Endodermal cell (in vitro differentiated cells): ENCODE measurements around a stretch of chr7.

DNA sequence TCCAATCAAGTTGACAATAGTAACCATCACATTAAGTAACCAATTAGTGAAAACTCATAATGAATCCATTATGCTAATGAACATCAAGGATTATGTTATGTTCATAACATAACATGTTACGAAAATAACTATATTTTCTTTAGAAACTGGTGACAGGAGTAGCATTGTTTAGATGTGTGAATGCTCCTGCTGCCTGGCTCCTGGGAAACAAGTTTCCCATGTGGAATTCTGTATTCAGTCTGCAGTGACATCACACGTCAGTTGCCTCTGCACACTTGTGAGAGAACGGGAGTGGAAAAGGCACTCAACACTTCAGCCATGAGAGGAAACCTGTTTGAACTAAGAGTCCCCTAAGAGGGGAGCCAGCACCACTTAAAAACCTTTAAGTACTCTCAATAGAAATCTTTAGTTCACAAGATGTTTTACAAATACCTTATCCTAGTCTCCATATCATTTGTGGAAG is 140.3 kb upstream of the FAM20C start:
- PRO-cap, result no peak

- PRO-cap, result no peak
Measured at GRCh38 chr7:62797-63138, 129.6 kb upstream of the FAM20C start.

DNA sequence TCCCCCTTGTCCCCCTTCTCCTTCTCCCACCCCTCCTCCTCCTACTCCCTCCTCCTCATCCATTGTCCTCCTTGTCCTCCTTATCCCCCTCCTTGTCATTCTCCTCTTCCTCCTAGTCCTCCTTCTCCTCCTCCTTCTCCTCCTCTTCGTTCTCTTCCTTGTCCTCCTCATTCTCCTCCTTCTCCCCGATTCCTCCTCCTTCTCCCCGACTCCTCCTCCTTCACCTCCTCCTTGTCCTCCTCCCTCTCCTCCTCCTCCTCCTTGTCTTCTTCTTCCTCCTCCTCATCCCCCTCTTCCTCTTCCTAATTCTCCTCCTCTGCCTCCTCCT is 115.7 kb upstream of the FAM20C start:
- PRO-cap, result no peak

DNA sequence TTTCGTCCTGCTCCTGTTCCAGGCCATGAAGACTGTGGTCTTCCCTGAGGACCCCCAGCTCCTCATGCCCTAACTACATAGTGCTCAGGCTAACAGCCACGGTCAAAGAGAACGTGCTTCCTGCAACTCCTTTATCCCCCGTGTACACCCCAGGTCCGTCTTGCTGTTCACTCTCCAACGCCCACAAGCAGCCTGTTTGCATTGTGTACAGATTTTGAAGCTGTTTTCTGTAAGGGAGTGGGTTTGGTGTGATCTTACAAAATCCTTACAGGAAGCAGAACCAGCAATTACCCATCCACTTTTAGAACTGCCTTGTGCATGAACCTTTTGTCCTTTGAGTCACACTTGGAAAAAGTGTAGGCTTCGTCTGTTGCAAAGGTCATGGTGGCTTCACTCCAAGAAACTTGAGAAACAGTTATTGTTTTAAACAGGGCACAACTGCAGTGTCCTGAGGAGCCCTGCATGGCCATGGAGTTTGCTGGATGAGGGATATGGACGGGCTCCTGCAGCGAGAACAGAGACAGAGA is 76.9 kb upstream of the FAM20C start:
- PRO-cap, result no peak

- PRO-cap, result no peak
Measured at GRCh38 chr7:131684-132245, 60.6 kb upstream of the FAM20C start.

- PRO-cap, result no peak
Measured at GRCh38 chr7:153695-154311, 38.6 kb upstream of the FAM20C start.

- PRO-cap, result no peak
Measured at GRCh38 chr7:226011-227007, 33.9 kb downstream of the FAM20C start.

- PRO-cap, result no peak
Measured at GRCh38 chr7:262215-263407, 27.4 kb upstream of the FOXL3 start.

- PRO-cap, result no peak
Measured at GRCh38 chr7:320056-320944, 30.3 kb downstream of the FOXL3 start.

- PRO-cap, result no peak
Measured at GRCh38 chr7:323765-324262, 33.8 kb downstream of the FOXL3 start.

- PRO-cap, result no peak
Measured at GRCh38 chr7:340622-341093, 50.7 kb downstream of the FOXL3 start.

GRCh38 chr7:514441-514792 is 5.2 kb downstream of the PDGFA start:
- PRO-cap, result no peak

- PRO-cap, result no peak
Measured at GRCh38 chr7:514793-515549, 4.7 kb downstream of the PDGFA start.

GRCh38 chr7:585351-585749 is 65.7 kb upstream of the PDGFA start:
- PRO-cap, result no peak

DNA sequence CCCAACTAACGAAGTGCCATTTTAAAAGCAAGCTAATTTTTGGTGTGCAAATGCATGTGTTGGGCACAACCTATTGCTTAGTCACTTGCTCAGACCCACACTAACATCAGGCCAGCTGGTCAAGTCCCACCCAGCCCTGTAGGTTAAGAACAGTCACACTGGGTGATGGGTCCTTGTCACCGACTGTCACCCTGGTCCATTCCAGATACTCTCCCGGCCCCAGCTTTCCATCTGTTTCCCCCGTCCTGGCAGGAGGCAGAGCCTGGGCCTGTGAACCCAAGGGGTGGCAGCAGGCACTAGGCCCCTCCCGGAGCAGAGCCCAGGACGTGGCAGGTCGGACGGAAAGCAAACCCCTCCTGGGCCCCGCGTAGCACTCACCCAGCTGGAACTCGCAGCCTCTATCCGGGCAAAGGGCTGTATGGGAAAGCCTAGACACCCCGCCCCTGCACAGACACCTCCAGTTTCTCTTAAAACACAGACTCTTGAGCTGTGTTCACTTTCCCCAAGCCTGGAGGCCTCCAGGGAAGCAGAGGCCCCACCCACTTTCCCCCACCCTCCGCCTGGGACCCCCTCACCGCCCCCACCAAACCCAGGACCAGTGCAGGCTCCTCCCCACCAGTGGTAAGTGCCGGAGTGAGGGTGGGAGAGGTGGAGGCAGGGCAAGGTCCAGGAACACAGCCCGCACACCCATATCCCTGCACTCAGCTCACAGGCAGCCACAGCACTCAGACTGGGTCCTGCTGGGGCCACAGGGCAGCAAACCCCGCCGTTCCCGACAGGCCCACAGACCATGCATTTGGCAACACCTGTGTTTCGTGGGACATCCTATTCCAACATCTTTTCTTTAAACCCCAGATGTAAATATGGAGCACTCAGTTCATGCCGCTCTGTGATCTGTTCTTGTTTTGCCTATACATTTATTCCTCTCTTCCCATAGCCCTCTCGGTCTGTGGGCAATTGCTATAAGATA is 98.1 kb upstream of the PDGFA start:
- PRO-cap, result no peak

DNA sequence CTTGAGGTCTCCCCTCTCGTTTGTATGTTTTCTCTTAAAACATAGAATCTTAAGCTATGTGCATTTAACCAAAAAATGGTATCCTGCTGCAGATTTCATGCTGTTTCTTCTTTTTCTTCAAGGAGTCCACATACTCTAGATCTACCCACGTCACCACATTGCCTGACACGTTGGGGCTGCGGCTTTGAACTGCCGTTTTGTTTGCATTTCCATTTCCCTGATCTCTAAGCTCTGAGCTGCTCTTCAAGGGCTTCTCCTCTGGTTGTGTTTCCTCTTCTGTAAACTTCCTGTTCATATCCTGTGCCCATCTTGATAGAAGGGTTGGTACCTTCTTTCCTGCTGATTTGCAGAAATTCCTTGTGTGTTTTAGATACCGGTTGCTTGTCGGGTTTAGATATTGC is 98.8 kb upstream of the PDGFA start:
- PRO-cap, result no peak

- PRO-cap, result no peak
Measured at GRCh38 chr7:711057-711782, 15.3 kb upstream of the DNAAF5 start.

GRCh38 chr7:754290-755135 is 27.4 kb upstream of the PRKAR1B start:
- PRO-cap, result no peak

GRCh38 chr7:779919-780399 is 52.3 kb upstream of the SUN1 start:
- PRO-cap, result no peak

DNA sequence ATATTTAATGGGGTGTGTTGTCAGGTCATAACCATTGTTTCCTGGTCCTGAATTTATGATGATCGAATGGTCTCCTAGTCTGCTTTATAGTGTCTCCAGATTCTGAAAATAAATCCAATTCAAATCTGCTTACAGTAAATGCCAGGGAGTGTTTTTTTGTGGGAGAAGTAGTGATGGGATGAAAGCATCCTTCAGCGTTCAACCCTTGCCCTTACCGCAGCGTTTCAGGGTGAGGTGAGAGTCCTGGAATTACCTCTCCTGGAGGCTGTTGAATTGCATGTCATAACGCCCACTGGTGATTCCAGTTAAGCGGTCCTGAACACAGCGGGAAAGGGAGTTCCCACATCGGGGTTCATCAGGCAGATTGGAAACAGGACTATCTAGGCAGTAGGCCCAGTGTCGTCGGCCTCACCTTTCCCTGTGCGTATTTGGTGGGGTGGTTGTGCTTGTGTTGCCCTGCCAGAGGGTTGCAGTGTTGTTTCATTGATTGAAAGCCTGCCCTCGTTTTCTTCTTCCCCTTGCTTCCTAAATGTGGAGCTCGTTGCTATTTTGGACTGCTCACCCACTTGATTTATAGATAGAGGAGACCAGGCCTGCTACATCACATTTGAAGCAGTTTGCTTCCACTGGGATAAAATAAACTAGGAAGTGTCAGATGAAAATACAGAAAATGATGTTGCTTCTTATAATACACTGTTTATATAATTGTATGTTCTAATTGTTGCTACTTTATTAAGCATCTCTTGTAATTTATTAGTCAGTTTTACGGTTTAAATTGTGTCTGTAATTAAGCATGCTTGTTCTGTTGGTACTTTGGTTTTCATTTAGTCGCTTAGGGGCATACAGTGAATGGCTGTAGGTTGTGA is 10.6 kb upstream of the SUN1 start:
- PRO-cap, result no peak